Metastatic Breast Carcinoma in the Brain (tissue), 10 donors: ENCODE measurements around a stretch of chr6.

DNA sequence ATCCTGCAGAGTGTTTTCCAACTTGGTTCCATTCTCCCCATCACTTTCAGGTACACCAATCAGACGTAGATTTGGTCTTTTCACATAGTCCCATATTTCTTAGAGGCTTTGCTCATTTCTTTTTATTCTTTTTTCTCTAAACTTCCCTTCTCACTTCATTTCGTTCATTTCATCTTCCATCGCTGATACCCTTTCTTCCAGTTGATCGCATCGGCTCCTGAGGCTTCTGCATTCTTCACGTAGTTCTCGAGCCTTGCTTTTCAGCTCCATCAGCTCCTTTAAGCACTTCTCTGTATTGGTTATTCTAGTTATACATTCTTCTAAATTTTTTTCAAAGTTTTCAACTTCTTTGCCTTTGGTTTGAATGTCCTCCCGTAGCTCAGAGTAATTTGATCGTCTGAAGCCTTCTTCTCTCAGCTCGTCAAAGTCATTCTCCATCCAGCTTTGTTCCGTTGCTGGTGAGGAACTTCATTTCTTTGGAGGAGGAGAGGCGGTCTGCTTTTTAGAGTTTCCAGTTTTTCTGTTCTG is 21.1 kb downstream of the F13A1 start:
- PRO-cap, 10 experiments, result no peak in any of the 10 experiments

- PRO-cap, 10 experiments, result peak in 5 of 10 experiments; most common plus-strand start chr6:6591782 (in 5); most common minus-strand start chr6:6591789 (in 1)
Observed at GRCh38 chr6:6591657-6592074, 3.1 kb downstream of the LY86 start.

- PRO-cap, 10 experiments, result no peak in any of the 10 experiments
Observed at GRCh38 chr6:6683287-6684485, 95.2 kb downstream of the LY86 start.

DNA sequence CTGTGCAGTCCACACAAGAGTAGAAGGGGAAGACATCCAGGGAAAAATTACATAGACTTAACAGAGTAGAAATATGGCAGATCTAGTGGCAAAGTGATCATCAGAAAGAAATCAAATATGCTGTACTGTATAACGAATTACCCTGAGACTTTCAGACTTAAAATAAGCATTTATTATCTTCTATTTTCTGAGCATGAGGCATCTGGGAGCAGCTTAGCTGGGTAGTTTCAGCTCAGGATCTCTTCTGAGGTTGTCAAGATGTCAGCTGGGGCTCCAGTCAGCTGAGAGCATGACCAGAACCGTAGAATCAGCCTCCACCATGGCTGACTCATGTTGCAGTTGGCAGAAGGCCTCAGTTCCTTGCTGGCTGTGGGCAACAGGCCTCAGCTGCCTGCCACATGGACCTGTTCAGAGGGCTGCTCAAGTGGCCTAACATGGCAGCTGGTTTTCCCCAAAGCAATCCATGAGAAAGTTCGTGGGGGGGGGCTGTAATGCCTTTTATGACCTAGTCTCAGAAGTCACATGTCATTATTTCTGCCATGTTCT is 142.2 kb downstream of the LY86 start:
- PRO-cap, 10 experiments, result no peak in any of the 10 experiments

- PRO-cap, 10 experiments, result no peak in any of the 10 experiments
Observed at GRCh38 chr6:6766431-6766819, 177.9 kb downstream of the LY86 start.

DNA sequence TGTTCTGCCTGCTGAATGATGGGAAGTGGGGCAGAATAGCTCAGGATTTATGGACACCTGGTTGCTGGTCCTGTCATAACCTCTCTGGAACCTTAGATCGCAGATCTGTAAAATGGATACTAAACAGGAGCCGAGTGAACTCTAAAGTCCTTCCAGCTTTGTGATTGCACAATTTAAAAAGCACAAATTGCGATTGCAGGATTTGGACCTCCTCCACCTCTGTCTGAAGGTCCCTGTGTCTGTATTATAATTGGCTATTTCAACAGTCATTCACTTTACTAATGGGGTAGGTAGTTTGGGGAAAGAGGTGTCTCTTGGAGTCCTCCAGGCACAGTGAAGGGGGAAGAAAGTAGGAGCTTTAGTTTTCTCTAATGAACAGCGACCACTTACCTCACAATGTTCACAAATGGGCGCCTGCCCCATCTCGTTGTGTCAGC is 220.5 kb downstream of the LY86 start:
- PRO-cap, 10 experiments, result no peak in any of the 10 experiments

- PRO-cap, 10 experiments, result no peak in any of the 10 experiments
Observed at GRCh38 chr6:7115991-7116266, 8.2 kb downstream of the RREB1 start.

DNA sequence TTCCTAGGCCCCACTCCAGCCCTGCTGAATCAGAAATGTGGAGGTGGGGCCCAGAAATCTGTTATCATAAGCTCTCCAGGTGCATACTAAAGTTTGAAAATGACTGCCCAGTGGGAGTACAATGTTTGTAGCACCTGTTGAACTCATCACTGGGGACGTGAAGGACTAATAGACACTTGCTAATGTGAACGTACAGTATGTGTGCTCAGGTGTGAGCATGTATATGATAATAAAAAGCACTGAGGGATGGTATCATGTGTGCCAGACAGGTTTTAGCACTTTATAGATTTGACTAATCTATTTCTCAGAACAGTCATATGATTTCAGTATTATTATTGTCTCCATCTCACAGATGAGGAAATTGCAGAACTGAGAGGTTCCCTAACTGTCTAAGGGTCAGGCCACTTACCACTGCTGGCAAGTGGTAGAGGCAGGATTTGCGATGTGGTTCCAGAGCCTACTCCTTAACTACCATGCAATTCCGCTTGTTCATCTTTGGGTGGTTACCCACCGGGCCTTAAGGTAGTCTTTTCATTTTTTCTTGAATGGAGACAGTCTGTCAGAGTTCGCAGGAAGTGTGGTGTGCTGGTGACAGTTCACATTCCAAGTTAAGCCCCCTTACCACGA is 46.6 kb downstream of the RREB1 start:
- PRO-cap, 10 experiments, result peak in 1 of 10 experiments; most common plus-strand start position 433 of the sequence (in 1)

- PRO-cap, 10 experiments, result peak in 1 of 10 experiments; most common plus-strand start chr6:7165791 (in 1)
Observed at GRCh38 chr6:7165617-7166048, 57.9 kb downstream of the RREB1 start.

DNA sequence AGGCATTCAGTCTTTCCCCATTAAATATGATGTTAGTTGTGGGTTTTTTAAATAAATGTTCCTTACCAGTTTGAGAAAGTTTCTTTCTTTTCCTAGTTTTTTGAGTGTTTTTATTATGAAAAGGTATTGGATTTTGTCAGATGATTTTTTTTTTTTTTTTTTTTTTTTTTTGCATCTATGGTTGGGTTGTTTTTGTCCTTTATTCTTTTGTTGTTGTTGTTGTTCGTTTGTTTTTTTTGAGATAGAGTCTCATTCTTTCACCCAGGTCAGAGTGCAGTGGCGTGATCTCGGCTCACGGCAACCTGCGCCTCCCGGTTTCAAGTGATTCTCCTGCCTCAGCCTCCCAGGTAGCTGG is 84.2 kb downstream of the RREB1 start:
- PRO-cap, 10 experiments, result no peak in any of the 10 experiments

- PRO-cap, 10 experiments, result no peak in any of the 10 experiments
Observed at GRCh38 chr6:7246312-7247438, 66.3 kb downstream of the SSR1 start.

DNA sequence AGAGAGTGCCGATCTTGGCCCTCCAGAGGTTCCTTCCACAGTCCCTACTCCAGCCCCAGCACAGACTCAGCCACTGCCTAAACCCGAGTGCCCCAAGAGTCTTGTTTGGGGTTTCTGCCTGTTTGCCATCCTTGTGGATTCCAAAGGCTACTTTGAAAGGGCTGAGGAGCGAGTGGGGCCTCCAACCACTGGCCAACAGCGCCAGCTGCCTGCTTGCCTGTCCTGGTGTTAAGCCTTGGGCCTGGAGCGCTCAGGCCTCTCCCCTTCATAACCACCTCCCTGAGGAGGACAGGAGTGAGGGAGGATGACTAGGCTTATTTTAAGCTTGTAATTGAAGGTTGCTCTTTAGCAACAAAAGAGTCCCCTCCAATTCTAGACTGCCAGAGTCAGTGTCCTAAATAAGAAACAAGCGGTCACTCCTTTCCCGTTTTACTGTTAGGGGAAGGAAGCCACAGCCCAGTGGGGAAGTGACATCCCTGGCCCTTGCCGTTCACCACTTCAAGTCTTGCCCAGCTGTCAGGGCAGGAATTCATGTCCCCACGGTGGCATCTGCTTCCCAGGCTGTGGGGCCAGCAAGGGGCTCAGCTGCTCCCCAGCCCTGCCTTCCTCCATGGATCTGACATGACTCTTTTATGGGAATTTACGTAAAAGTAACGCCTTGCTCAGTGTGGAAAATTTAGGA is 58.0 kb downstream of the SSR1 start:
- PRO-cap, 10 experiments, result no peak in any of the 10 experiments

DNA sequence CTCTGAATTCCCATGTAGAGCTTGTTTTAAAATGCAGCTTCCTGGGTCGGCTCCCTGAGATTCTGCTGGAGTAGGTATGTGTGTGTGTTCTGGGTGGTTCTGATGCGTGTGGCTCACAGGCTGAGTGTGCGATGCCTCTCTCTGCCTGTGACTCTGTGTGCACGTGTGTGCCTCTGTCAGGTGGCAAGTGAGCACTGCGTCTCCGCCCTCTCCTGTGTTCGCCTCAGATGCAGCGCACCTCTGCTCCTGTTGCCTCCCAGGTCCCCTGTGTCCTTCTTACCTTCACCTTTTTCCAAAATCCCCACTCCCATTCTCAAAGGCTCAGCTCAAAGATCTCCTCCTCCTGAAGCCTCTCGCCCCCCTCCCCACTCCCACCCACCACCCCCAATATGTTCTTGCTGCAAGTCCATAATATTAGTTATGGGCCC is 45.2 kb downstream of the SSR1 start:
- PRO-cap, 10 experiments, result peak in 1 of 10 experiments; most common minus-strand start position 110 of the sequence (in 1)

DNA sequence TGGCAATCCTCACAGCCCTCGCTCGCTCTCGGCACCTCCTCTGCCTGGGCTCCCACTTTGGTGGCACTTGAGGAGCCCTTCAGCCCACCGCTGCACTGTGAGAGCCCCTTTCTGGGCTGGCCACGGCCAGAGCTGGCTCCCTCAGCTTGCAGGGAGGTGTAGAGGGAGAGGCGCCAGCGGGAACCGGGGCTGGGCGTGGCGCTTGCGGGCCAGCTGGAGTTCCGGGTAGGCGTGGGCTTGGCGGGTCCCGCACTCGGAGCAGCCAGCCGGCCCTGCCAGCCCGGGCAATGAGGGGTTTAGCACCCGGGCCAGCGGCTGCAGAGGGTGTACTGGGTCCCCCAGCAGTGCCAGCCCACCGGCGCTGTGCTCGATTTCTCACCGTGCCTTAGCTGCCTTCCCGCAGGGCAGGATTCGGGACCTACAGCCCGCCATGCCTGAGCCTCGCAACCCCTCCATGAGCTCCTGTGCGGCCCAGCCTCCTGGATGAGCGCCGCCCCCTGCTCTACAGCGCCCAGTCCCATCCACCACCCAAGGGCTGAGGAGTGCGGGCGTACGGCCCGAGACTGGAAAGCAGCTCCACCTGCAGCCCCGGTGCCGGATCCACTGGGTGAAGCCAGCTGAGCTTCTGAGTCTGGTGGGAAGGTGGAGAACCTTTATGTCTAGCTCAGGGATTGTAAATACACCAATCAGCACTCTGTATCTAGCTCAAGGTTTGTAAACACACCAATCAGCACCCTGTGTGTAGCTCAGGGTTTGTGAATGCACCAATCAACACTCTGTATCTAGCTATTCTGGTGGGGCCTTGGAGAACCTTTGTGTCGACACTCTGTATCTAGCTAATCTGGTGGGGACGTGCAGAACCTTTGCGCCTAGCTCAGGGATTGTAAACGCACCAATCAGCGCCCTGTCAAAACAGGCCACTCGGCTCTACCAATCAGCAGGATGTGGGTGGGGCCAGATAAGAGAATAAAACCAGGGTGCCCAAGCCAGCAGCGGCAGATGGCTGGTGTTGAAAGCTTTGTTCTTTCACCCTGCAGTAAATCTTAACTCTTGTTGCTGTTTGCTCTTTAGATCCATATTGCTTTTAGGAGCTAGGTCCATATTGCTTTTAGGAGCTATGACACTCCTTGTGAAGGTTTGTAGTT is 31.4 kb upstream of the SSR1 start:
- PRO-cap, 10 experiments, result peak in 4 of 10 experiments; most common plus-strand start position 218 of the sequence (in 2); most common minus-strand start position 627 of the sequence (in 3)

- PRO-cap, 10 experiments, result no peak in any of the 10 experiments
Observed at GRCh38 chr6:7390503-7390867, 877 bp downstream of the RIOK1 start.

DNA sequence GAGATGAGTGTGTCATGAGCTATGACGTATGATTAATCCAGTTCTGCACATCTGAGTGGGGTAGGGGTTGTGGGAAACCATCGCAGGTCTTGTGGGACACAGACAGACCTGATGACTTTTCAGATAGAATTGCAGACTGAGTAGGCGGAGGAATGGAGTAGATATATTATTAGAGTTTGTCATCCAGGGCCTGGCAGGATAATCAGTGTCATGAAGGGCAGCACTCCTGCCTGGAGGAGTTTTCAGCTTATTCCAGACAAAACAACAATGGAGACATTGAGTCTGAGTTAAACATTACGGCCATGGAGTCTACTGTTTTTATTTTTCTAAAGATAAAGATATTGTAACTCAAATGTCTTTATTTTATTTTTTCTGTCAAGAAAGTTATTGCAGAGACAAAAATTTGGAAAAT is 12.8 kb upstream of the DSP start:
- PRO-cap, 10 experiments, result peak in 2 of 10 experiments; most common plus-strand start position 196 of the sequence (in 2)

DNA sequence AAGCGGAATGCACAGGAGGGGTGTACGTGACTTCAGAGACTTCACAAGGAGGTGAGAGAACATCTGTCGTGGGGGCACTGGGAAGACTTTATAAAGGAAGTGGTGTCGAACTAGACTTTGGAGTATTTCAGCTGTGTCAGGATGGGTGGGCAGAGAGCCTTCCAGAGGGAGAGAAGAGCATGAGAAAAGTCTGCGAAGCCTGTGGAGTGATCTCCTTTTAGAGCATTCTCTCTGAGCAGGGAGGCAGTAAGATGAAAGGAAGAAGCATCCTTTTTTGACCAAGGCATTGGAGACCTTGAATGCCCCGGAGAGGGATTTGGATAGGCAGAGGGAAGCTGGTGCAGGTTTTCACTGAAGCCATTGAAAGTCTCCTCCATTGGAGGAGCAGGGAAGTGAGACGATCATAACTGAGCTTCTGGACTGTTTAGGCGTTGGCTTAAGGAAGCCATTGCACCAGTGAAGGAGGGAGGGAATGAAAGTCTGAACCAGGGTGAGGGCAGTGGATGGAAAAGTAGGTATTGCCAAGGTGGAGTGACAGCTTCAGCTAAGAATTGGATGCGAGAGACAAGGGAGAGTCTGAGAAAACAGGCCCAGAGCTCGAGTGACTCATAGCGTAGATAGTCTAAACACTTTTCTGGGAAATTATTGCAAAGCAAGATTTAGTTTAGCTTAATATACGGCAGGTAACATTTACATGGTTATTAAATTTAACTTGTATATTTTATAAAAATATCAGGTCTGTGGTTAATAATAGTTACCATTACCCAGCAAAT is 4.4 kb downstream of the DSP start:
- PRO-cap, 10 experiments, result peak in 1 of 10 experiments; most common plus-strand start position 547 of the sequence (in 1); most common minus-strand start position 482 of the sequence (in 1)

DNA sequence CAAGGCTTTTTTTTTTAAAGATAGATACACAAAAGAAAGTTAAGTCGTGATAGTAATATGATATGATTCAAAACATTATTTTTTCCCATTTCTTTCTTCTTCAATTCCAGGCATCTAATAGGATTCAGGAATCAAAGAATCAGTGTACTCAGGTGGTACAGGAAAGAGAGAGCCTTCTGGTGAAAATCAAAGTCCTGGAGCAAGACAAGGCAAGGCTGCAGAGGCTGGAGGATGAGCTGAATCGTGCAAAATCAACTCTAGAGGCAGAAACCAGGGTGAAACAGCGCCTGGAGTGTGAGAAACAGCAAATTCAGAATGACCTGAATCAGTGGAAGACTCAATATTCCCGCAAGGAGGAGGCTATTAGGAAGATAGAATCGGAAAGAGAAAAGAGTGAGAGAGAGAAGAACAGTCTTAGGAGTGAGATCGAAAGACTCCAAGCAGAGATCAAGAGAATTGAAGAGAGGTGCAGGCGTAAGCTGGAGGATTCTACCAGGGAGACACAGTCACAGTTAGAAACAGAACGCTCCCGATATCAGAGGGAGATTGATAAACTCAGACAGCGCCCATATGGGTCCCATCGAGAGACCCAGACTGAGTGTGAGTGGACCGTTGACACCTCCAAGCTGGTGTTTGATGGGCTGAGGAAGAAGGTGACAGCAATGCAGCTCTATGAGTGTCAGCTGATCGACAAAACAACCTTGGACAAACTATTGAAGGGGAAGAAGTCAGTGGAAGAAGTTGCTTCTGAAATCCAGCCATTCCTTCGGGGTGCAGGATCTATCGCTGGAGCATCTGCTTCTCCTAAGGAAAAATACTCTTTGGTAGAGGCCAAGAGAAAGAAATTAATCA is 7.2 kb upstream of the SNRNP48 start:
- PRO-cap, 10 experiments, result no peak in any of the 10 experiments

DNA sequence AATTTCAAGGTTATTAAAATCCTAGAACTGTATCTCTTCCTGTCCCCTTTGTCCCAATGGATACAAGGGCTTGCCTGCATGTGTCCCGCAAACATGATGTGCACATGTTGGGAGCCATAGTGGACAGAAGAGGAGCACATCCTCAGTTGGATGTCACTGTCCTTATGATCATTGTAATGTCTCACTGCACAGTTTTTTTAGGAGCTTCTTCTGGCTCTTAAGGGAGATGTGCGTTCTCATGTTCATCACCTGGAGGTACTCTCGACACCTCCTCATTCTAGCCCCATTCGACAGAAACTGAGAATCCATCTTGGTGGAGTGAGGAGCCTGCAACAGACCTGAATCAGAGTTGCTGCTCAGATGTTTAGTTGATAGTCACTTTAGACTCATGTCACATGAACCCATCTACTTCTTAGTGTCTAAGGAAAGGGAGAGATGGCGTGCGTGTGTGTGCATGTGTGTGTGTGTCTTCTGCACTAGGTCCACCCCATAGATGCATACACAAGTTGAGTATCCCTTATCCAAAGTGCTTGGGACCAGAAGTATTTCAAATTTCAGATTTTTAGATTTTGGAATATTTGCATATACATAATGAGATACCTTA is 2.3 kb upstream of the BMP6 start:
- PRO-cap, 10 experiments, result no peak in any of the 10 experiments

DNA sequence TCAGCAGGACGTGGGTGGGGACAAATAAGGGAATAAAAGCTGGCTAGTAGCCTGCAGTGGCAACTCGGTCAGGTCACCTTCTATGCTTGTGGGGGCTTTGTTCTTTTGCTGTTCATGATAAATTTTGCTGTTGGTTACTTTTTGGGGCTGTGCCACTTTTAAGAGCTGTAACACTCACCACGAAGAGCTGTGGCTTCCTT is 209.3 kb upstream of the SLC35B3 start:
- PRO-cap, 10 experiments, result no peak in any of the 10 experiments